ENCODE results near the gene TXNDC11.

DNA sequence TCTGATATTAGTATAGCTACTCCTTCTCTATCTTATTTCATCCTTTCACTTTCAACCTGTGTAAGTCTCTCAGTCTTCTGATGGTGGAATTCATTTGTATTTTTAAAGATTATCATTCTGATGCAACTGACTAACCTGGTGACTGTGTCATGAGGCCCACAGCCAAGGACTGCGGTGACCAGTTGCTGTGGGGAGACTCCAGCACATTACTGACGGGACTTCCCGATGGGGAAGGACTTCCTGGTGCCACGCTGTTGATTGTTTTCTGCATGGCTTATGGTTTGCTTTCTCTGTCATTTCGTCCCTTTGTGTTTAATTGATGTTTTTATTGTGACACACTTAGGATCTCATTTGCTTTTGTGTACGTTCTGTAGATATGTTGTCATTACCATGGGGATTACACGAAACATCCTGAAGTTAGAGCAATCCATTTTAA lies 34.2 kb downstream of the RMI2 start:
- PRO-cap, result no peak

DNA sequence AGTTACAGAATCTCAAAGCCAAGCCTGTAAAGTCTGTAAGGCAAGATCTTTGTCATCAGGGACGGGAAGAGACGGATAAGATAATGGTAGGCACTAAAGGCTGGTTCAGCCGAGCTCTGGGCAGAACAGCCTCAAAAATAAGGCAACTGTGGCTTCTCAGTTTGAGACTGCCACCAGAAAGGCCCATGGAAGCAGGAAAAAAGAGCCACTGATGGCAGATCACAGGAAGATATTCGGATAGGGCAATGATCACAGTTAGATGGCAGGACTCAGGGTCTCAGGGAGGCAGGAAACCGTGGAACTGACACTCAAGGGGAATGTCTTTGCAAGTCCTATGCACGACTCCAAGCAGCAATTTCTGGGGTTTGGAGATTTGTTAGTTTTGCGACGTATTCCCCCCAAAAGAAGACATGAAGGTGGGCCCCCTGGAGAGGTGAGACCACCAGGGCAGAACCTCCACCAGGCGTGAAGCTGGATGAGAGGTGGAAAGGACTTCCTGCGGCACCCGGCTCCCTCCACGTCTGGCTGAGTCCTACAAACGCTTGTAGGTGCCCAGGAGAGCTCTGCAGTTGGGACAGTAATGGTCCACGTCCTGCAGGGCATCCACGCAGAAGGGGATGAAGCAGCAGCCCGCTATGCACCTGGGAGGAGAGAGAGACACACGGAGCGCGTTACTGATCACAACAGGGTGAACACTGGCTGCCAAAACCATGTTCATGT lies 22.2 kb upstream of the ENSG00000188897 start:
- PRO-cap, result no peak

- PRO-cap, result unidirectional peak, plus-strand start at chr16:11552136
Measured at GRCh38 chr16:11551737-11552358, 24.8 kb upstream of the ENSG00000188897 start.

DNA sequence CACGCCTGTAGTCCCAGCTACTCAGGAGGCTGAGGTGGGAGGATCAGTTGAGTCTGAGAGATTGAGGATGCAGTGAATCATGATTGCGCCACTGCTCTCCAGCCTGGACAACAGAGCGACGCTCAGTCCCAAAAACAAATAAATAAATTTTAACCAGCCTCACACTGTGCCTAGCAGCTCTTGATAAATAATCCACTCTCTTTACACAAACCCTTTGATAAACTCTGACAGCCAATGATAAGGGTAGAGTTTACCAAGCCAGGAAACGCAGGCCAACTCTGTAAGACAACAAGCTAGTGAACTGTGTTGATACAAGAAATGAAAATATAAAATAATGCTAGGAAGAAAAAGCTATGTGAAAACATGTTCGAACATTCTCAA lies 27.0 kb upstream of the ENSG00000188897 start:
- PRO-cap, result no peak

DNA sequence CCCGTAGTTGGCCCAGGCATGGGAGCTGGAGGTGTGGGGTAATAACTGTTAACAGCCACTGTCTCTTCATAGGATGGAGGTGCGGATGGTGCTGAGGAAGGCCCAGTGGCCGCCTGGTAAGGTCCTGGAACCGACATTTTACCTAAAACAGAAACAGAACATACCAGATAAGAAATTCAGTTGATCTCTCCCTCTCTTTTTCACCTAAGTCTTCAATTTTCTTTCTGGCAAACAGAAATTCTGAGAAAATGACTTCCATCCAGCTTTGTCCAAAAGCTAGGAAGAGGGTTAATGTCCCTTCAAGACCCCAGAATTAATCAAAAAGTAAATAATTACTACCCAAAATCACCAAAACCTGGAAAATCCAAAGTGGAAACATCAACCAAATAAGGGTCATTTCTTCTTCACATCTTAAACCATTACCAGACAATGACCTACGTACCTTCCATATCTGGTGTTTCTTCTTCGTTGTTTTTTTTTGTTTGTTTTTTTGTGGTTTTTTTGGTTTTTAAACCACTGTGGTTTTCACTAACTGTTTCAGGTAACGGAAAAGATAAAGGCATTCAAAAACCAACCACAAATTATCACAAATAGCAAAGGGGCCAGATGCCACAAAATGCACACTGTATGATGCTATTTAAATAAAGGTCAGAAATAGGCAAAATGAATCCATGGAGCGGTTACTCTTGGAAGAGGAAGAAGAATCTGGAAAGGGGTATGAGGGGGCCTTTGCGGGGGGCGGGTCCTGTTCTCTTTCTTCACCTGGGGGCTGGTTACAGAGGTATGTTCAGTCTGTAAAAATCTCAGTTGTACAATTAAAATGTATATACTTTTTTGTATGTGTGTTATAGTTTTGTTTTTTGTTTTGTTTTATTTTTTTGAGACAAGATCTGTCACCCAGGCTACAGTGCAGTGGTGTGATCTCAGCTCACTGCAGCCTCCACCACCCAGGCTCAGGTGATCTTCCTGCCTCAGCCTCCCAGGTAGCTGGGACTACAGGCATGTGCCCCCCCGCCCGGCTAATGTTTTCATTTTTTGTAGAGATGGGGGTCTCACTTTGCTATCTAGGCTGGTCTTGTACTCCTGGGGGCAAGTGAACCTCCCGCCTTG lies 29.8 kb downstream of the LITAF start:
- PRO-cap, result no peak

DNA sequence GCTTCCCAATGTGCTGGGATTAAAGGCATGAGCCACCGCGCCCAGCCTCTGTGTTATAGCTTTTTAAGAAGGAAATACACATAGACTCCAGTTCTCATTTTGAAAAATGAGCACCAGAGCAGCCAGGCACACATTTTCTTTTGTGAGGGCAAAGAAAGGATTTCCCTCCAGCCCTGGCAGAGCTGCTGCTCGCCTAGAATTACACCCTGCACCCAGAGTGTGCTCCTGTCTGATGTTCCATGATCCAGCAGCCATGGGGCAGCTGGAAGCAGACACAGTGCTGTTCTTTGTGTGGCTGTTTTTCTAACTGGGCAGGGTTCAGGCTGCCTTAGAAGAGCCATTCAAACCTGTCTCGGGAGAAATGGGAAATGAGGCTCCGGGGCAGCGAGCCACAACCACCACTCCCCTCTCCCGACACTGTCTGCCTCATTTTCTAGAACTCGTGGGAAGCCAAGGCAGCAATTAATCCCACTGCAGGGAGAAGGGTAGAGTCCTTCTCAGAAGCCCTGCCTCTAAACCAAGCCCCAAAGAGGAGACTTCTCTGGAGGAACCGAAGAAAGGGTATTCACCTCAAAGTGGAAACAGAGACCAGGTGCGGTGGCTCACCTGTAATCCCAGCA lies 28.9 kb downstream of the LITAF start:
- PRO-cap, result no peak

GRCh38 chr16:11560414-11561456 lies 26.0 kb downstream of the LITAF start:
- PRO-cap, result bidirectional peak, plus-strand start at chr16:11560962, minus-strand start at chr16:11560827

DNA sequence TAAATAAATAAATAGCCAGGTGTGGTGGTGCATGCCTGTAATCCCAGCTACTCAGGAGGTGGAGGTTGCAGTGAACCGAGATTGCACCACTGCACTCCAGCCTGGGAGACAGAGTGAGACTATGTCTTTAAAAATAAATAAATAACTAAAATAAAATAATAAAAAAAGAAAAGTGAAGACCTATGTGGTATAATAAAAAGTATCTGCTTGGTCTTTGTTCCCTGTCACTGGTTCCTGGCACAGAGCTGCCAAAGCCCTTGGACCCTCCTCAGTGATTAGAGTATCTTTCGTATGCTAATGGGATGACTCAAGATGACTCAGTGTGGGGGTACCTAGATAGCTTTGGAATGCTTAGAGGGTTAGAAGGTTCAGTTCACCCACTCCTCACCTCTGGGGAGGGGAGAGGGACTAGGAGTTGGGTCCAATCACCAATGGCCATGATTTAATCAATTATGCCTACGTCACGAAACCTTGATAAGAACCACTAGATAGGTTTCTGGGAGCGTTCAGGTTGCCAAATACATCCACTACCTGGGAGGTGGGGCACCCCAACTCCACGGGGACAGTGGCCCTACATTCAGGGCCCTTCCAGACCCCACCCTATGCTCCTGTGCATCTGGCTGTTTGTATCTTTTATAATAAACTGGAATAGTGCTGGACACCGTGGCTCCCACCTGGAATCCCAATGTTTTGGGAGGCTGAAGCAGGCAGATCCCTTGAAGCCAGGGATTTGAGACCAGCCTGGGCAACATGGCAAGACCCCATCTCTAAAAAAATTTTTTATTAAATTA lies 29.0 kb upstream of the LITAF start:
- PRO-cap, result no peak

- PRO-cap, result no peak
Measured at GRCh38 chr16:11627836-11628673, 40.2 kb upstream of the SNN start.

- PRO-cap, result no peak
Measured at GRCh38 chr16:11673812-11674487, 5.7 kb downstream of the SNN start.

- PRO-cap, result no peak
Measured at GRCh38 chr16:11691392-11692316, 23.4 kb downstream of the SNN start.

DNA sequence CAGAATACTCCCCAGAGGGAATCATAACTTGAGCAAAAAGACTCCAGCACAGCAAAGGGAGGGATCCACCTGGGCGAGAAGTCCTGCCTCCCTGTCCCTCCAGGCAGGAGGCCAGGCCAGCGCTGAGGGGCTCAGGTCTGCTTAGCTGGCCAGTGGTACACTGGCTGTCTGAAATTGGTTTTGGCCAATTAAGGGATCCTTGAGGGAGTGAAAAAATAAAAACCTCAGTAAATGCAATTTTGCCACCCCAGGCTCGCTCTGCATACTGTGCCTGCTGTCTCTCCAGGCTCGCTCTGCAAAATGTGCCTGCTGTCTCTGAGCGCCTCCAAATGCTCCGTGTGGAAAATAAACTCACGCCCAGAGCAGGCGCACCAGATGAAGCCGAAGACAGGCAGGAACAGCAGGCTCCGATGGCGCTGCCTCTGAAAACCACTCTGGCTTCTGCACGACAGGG lies 28.9 kb downstream of the SNN start:
- PRO-cap, result no peak

GRCh38 chr16:11741917-11742923 lies at the start of gene TXNDC11:
TSS of gene TXNDC11 (minus strand) at chr16:11742857.
- PRO-cap, result bidirectional peak, plus-strand start at chr16:11742288, minus-strand start at chr16:11742238; unidirectional peak, minus-strand start at chr16:11742641; bidirectional peak, plus-strand start at chr16:11743134, minus-strand start at chr16:11742725

GRCh38 chr16:11762411-11763213 lies 20.0 kb upstream of the TXNDC11 start:
- PRO-cap, result no peak

DNA sequence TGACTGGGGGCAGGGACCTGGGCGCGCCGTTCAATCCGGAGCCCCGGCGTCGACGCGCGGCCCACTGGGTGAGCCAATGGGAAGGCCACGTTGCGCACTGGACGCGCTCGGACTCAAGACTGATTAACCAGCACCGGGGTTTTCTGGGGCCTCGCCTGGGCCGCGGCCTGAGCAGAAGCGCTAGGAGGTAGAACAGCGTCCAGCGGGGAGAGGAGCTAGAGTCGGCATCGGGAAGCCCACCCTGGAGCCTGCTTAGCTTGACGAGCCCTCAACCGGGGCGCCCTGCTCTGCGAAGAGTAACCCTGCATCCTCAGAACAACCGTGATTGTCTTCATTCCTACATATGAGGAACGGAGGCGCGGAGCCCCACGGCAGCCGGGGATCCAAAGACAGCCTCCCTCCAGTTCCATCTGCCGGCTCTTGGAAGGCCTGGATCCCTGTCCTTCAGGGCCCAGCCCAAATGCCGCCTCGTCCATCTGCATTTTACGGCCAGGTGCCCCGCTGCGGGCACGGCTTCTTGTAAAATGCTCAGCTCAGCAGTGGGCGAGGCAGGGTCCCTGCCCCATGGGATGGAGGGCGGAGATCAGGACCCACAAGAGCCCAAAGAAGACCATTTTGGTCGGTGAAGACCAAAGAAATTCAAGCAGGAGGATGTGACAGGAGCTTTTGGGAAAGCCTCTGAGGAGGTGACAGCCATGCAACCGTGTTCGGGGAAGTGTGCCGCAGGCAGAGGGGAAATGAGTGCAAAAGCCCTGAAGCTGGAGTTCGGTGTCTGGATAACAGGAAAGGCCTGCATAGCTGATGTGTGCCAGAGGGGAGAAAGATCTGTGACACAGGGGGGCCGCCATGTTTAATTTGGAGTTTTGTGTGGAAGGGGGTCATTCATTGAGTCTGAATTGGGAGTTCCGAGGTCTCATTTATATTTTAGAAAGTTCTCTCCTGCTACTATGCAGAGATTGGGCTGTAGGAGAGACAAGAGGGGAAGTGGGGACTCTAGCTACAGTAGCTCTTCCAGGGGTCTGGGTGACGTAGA lies 632 bp upstream of the ZC3H7A start:
- PRO-cap, result bidirectional peak, plus-strand start at position 174 of the sequence, minus-strand start outside the sequence

GRCh38 chr16:12026962-12027440 lies 50.5 kb downstream of the SNX29 start:
- PRO-cap, result no peak

DNA sequence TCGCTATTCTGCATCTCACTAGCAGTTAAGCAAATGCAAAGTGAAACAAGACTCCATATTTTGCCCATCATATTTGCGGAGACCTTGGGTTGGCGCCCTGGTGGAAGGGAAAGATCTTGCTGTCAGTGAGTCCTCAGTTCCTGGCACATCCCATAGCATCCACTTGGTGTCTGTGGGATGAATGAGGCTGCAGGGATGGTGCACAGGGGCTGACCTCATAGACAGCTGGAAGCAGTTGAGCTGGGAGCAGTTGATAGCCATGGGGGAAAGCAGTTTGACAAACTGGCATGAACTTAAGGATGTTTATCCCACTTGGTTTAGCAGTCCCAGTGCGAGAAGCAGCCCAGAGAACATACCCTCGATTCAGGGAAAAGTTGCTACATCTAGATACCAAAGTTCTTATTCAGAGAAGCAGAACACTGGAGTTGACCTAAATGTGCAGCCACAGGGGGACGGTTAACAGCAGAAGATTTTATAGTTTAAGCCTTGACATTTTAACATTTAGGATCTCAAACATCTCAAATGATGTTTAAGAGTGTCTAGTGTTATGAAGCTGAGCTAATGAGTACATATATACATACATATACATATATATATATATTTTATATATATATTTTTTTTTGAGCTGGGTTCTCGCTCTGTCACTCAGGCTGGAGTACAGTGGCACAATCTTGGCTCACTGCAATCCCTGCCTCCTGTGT lies 80.8 kb downstream of the SNX29 start:
- PRO-cap, result no peak

- PRO-cap, result no peak
Measured at GRCh38 chr16:12090231-12090500, 113.6 kb downstream of the SNX29 start.

DNA sequence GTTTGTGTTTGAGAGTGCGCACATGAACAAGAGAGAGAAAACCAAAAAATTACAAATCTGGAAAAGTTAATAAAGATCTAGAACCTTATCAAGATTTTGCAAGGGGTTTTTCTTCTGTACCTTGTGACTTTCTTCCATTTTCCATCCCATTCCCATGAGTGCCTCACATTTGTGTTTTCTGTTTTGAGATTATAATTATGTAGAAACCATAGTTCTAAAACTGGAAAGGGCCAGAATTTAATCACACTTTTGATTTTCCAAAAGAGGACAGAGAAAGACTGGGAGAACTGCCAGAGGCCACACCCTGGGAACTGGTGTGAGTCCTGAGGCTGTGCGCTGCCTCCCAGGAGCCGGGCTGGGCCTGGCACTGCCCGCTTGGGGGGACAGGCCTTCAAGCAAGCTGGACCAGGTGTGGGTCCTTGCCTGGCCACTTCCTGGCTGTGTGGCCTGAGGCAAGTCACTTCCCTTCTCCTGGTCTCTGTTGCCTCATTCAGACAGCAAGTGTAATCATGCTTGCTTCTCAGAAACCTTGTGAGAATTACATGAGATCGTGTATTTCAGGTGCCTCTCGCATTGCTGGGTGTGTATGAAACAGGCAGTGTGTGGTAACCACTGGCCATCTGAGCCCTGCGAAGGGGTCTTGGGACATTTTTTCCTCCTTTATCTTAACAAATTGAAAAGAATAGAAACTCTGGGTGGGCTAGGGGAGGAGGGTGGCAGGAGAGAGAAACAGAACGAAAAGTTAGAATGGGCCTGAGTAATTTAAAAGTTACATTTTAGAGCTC lies 143.0 kb downstream of the SNX29 start:
- PRO-cap, result no peak

DNA sequence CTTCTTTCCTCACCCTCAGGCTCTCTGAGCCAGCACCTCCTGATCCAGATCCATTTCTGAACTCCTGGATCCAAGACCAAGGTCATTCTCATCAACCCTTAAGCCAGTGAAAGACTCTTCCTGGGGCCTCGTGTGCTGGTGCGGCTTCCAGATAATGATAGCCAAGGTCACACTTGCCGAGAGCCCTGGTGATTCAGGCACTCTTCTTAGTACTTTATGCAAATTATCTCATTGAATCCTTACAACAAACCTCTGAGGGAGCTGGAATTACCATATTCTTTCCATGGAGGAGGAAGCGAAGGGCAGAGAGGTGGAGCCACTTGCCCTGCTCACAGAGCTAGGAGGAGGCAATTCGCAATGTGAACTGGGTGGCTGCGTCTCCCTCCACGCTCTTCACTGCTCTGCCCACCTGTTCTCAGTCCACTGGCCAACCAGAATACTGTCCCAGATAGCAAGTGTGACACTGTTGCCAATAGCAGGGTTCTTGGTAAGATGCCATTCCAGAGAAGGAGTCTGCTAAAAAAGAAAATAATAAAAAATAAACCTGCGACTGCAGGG lies 409.7 kb downstream of the SNX29 start:
- PRO-cap, result no peak